ENCODE measurements around the gene TEX37.

DNA sequence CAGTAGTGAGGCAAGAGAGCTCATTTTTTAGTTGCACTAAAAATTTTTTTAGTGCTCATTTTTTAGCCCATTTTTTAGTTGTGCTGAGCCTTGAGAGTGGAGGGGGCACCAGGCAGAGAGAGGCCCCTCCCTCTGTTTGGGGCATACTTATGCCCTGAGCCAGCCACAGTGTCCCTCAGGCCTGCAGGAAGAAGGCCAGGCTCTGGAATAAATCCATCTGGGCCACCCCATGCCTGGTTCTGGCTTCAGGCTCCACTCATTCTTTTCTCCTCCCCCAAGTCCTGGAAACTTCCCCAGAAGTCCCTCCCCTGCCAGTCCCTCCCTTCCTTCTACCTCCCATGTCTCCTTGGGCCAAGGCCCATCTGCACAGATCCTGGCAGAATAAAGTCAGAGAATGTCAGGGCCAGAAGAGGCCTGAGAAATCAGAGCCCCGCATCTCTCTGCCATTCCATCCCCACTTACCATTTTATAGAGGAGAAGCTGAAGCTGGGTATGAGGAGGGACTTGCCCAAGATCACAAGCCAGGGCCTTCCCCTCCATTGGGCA, 108.3 kb upstream of the ST3GAL5 start:
- PRO-cap, result no peak

GRCh38 chr2:86035729-86036298, 69.9 kb downstream of the POLR1A start:
- PRO-cap, result bidirectional peak, plus-strand start at chr2:86036194, minus-strand start at chr2:86036060

DNA sequence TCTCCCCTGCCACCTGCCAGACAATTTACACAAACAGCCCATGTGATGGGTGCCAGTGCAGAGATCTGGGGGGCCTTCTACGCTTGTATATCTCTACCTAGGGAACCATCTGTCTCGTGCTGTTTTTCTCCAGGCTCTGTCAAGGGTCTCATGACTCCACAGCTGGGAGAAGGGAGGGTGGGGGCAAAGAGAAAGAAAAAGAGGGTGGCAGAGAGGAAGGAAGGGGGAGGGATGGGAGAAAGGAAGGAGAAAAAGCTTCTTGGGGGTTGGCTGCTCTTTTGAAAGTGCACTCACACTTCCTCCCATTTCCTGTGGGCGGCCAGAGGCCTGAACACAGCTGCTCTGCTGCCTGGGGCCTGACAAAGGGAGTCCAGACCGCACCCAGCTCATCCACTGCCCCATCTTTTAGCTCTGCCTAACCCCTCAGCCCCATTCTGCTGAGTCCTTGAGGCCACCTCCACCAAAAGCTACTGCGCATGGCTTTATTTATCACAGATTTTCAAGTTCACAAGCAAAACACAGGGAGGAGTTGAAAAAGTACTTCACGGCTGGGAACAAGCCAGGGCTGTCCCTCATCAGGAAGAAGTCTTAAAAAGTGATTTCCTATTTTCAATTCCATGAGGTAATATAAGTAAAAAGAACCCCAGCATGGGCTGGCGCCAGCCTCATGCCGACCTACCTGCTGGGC, 69.2 kb downstream of the POLR1A start:
- PRO-cap, result bidirectional peak, plus-strand start at position 368 of the sequence, minus-strand start at position 114 of the sequence

GRCh38 chr2:86201945-86202451, 2.7 kb downstream of the MRPL35 start:
- PRO-cap, result no peak

DNA sequence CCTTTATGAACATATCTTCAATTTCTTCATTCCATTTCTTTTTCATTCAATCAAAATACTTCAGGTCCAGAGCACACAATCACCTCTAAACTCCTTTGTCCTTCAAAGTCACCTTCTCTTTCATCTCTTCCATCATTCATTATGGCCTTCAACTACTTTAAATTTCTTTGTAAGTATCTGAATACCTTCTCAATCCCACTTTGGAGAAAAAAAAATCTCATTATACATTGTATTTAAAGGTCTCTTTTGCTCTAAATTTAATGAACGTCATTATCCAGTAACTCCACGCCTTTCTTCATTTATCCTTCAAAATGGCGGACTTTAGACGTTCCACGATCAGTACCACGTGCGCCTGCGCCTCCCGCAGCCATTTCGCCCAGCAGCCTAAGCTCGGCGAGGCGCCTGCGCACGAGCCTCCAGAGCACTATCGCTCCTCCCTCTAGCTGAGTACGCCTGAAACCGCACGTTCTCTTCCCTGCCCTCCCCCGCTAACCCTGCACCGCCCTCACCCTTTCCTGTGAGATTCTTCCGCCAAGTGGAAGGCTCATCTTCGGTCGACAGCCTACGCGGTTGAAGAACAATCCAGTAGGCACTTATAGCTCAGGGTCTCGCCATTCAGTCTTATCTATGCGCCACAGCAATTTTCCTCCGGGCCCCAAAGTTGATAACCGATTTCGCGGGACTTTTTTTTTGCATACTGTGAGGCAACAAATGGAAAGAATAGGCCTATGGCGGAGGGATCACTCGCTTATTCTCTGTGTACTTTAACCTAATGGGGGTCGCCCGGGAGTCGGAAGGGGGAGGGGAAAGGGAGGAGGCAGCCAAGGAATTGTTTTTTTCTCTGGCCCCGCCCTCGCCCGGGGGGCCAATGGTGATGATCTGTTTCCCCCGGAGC, 546 bp upstream of the KDM3A start:
- PRO-cap, result bidirectional peak, plus-strand start at position 526 of the sequence, minus-strand start at position 297 of the sequence; bidirectional peak, plus-strand start outside the sequence, minus-strand start at position 639 of the sequence

DNA sequence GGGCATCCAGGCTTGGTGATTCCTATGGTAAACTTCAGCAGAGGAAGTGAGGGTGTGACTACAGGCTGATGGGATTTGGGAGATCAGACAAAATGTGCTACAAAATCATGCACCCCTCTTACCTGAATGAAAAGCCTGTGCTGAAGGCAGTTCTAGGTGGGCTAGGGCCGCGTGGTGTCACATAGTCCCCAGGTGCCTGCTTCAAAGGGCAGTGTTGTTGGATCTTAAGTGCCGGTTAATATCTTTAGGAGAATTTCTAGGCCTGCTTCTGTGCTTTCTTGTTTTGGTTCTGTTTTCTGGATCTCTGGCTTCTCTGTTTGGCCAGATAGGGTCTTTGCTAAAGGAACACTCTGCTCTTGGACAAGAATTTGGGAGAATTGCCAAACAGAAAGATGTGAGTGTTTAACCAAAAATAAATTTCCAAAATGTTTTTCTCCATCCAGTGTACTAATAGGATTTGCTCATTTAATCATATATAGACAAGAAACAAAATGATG, 41.8 kb downstream of the KDM3A start:
- PRO-cap, result no peak

- PRO-cap, result no peak
Measured at GRCh38 chr2:86783638-86784397, 6.9 kb downstream of the CD8A start.

- PRO-cap, result no peak
Measured at GRCh38 chr2:86789614-86790758, 727 bp downstream of the CD8A start.

GRCh38 chr2:86807349-86807811, 16.7 kb upstream of the CD8A start:
- PRO-cap, result bidirectional peak, plus-strand start at chr2:86807682, minus-strand start at chr2:86807582

- PRO-cap, result no peak
Measured at GRCh38 chr2:87136625-87136856, 114.9 kb upstream of the PLGLB1 start.

- PRO-cap, result no peak
Measured at GRCh38 chr2:87455206-87455738, 292.6 kb upstream of the PLGLB2 start.

DNA sequence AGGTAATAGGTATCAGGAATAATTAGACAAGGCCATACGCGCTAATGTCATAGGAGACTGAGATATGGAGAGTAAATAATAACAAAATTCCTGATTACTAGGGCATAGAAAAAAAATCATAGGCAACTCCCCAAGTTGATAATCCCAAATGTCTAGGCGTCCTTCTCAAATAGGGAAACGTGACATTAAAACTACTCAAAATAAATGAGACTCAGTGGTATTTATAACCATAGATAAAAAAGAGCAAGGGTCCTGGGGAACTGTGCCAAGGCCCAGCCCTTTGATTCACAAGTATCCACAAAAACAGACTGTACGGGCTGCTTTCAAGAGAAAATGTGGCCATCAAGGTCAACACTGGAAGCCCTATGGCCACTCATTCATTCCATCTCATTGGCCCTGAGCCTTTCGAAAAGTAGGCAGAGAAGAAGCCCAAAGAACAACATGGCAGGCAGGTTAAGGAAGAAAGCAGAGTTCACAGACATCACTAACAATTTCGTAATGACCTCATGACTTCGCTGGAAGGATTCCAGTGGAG, 252.7 kb upstream of the PLGLB2 start:
- PRO-cap, result no peak

DNA sequence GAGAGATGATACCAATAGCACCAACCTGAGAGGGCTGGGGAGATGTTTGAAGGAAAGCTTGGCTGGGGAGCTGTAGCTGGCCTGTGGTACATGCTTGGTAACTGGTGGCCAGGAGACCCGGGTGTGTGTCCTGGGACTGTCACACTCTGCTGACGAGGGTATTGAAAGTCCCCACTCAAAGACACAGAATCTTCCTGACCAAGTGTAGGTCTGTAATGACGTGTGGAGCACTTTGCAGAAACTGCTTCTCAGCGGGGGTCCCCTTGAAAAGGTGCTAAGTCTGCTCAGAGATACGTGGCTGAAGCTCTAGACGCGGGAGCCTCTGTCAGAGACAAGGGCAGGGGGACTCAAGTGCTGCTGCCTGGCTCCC, 230.4 kb upstream of the PLGLB2 start:
- PRO-cap, result no peak

GRCh38 chr2:87521159-87521929, 226.5 kb upstream of the PLGLB2 start:
- PRO-cap, result no peak

DNA sequence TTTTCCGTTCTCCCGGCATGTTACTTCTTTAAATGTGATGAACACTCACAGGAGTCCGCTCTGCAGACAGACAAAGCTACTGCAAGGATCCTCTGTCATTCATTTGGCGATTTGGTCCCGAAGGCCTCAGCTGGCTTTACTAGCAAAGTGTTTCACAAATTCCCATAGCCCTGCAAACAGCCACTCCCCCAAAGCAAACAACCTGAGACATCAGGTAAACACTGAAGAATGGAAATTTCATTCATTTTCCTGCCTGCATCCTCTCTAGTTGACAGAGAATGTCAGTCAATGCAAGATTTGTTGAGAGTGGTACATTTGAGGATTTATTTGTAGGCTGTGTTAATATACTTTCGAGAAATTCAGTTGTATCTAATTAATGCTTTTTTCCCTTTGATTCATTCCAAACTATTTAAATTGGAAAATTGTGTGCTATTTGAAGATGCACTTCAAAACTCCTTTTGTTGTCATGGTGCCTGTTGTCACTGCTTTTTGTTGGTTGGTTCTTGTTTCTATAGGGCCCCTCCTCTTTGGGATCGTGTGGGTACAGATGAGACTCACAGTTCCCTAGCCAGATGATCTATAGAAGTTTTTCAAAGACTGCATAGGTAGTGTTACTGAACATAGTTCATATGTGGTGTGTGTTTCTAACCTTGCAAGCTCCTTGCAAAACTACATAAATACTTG, 215.8 kb upstream of the PLGLB2 start:
- PRO-cap, result no peak

DNA sequence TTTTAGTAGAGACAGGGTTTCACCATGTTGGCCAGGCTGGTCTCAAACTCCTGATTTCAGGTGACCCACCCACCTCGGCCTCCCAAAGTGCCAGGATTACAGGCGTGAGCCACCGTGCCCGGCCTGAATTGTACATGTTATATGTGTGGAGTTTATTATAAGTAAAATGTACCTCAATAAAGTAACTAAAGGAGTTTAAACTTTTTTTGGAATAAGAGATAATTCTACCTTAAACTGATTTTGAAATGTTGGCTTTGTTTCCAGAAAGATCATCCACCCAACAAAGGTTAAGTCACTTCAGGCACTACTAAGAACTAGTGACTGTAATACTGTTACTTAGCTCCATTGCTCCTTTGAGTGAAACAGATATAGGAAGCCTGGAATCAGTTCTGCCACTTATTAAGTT, 9.7 kb downstream of the KRCC1 start:
- PRO-cap, result no peak

DNA sequence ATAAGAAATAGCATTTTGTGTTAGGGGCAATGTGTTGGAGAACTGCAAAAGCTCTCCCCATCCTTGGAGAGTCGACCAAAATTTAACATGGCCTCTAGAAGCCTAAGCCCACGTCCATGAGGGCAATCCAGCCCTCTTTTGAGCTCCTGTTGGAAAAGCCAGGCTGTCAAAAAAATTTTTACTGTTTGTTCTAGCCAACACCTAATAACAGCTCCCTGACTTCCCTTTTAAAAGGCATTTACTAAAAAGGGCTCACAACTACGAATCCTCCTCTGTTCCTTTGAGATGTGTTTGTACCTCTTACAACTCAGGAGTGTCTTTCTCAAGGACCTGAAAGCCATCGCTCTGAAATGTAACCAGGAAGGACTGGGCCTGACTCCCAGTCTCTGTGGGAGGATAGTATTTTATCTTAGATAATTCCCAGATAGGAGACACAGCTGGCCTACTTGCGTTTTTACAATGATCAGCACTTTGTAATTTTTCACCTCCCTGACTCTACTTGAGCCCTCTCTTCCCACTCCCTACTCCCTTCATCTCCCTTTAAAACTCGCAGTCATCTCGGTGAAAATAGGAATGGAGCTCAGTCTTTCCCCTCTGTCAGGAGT, 1.3 kb downstream of the KRCC1 start:
- PRO-cap, result no peak

- PRO-cap, result no peak
Measured at GRCh38 chr2:88524455-88524819, at the start of gene TEX37. Gene TEX37 (plus strand): TSS chr2:88524649.

GRCh38 chr2:88615710-88616563, 11.3 kb downstream of the EIF2AK3 start:
- PRO-cap, result no peak

GRCh38 chr2:88626211-88626676, 1.0 kb downstream of the EIF2AK3 start:
- PRO-cap, result no peak